SUDHL5 (cell line): ENCODE data around the gene SCRG1.

DNA sequence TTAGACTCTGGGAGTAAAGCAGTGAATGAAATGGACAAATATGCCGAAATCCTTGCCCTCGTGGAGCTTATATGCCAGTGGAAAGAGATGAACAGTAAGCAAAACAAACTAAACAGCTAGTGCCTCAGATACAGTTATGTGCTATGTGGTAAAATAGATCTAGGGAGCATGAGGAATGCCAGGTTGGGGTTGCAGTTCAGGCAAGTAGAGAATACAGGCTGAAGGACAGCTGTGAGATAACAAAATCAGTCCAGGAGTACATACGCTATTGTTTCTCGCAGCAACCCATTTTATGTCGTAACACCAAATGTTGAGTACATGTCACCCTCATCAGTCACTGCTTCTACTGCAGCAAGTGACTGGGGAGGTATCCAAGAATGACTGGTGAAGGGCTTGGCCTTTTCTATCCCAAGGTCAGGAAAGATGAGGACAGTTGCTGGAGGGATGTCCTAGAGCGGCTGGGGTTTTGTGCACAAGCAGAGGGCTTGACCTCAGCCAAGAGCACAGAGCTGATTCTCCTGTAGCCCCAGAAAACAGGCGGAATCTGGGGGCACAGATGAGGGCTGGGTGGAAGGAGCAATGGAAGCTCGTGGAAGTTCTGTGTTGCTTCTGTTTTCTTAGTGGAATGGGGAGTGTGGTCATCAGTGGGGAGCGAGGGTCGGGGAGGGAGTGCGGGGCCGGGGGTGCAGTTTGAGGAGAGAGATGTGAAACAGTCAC, 172.1 kb downstream of the CBR4 start:
- PRO-cap, result no peak

- PRO-cap, result no peak
These were observed 132.6 kb downstream of the CBR4 start for GRCh38 chr4:168877232-168878110.

DNA sequence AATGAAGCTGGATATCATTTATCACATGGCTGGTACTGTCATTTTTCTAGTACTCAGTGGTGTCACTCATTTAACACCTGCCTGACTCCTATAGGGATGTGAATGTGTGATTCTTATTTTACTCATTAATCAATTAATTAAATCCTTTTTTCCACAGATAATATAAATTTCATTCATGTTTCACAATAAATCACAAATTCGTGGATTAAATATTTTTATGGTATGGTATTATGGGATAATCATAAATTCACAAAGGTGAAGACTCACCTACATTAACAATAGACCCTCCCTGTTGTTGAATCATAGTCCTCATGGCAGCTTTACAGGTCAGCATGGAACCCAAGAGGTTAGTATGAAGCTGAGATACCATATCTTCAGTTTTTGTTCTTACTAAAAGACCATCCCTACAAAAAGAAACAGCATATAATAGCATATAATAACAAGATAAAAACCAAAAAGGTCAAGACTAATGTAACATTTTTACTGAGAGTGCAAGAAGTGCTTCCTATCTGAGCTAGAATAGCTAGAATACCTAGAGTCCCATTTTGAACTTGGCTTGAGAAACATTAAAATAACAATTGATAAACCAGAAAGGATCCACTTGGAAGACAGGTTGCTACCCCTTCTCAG, 3.5 kb downstream of the CBR4 start:
- PRO-cap, result no peak

- PRO-cap, result no peak
These were observed 37.9 kb upstream of the CBR4 start for GRCh38 chr4:169047976-169048296.

DNA sequence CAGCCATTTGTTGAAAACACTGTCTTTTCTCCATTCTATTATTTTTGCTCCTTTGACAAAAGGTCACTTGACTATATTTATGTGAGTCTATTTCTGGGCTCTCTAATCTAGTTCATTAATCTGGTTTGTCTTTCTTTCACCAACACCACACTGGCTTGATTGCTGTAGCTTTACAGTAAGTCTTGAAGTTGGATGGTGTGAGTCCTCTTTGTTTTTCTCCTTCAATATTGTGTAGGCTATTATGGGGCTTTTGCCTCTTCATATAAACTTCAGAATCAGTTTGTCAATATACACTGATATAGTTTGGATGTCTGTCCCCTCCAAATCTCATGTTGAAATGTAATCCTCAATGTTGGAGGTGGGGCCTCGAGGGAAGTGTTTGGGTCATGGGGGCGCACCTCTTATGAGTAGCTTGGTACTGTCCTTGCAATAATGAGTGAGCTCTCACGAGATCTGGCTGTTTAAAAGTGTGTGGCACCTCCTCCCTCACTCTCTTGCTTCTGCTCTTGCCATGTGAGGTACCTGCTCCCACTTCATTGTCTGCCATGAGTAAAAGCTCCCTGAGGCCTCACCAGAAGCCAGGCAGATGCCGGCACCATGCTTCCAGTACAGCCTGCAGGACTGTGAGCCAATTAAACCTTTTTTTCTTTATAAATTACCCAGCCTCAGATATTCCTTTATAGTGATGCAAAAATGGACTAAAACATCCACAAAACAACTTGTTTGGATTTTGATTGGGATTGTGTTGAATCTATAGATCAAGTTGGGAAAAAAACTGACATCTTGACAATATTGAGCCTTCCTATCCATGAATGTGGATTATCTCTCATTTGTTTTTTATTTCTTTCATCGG, 56.8 kb downstream of the SH3RF1 start:
- PRO-cap, result no peak

- PRO-cap, result no peak
These were observed 7.1 kb downstream of the SH3RF1 start for GRCh38 chr4:169263326-169264367.

- PRO-cap, result no peak
These were observed 36.9 kb upstream of the SH3RF1 start for GRCh38 chr4:169307740-169308053.

- PRO-cap, result no peak
These were observed 717 bp downstream of the CLCN3 start for GRCh38 chr4:169621189-169621401.

DNA sequence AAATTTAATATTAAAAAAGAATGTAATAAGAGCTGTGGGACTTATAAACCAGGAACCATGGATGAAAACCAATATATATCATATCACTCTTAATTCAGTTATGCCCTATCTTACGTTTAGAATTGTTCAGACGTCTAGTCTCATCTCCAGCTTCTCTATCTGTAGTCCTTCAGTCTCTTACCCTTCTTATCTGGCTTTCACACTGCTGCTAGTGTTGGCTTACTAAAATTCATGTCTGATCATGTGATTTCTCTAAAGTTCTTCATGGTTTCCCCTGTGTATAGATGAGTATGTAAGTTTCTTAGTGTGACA, 6.4 kb downstream of the CLCN3 start:
- PRO-cap, result no peak

- PRO-cap, result no peak
These were observed 30.1 kb downstream of the CLCN3 start for GRCh38 chr4:169650347-169651060.

GRCh38 chr4:169659276-169659762, 38.9 kb downstream of the CLCN3 start:
- PRO-cap, result no peak

- PRO-cap, result no peak
These were observed 792.4 kb upstream of the GALNTL6 start for GRCh38 chr4:171020858-171021091.

DNA sequence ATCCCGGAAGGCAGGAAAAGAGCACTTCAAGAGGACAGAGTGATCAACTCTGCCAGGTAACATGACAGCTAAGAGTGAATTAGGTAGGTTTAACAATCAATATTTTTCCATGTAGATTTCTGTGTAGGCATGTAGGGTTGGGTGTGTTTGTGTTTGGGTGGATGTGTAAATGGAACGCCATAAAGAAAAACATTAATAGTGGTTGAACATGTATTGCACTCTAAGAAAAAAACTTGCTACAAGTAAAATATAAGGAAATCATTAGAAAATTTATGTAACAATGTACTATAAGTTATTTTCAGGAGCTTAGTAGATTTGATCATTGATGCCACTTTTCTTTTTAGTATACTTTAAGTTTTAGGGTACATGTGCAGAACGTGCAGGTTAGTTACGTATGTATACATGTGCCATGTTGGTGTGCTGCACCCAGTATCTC, 456.6 kb upstream of the GALNT7 start:
- PRO-cap, result no peak

DNA sequence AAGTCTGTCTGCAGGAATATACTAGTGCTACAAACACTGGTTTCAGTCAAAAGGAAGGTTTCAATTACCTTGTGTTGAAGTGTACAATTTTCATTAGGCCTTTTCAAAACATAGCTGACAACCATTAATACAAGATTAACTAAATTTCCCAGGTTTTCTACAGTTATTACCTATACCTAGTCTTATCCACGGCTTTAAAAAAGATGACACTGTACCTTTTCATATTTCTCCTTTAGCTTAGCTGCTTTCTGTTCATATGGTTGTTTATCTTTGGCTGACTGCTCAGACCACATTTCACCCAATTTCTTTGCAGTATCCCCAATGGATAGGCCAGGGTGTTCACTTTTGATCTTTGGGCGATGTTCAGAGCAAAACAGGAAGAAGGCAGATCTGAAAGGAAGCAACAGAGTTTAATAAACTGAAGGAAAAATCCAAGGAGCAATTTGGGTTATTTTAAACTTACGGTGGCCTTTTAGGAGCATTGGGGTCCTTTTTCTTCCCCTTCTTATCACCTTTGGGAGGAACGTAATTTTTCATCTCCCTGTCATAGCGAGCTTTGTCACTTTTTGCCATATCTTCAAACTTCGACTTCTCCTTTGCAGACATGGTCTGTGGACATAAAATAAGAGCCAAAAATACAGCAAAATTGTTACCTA, 1.4 kb downstream of the HMGB2 start:
- PRO-cap, result no peak

GRCh38 chr4:173398821-173399649, at the start of gene SCRG1:
Gene SCRG1 (minus strand): TSS chr4:173399116.
- PRO-cap, result no peak

DNA sequence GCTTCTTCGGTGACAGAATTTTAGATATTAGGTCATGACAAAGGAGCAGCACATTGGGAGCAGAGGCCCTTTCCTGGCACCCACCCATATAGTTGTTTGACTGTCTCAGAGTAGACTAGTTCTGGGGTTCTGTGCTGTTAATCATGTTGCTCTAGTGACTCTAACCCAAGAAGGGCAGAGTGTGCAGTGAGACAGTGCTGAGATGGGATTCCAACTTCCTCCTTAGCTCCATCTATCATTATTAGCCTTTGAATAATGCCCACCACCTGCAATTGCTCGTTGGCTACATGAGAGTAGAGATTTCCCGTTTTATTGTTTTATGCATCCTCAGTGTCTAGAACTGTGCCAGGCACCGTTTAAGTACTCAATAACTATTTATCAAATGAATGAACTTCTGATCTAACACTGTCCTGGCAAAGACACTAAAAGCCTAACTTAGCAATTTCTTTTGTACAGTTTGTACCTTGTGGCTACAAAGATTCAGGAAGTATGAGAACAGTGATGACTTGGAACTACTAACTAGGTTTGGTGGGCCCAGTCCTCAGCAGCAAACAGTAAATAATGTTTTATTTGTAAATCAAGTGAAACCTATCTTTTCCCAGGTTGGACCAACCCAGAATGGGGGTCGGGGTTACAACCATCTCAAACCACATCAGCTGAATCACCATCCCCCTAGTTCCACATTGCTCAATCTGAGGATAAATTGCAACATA, 12.1 kb upstream of the SCRG1 start:
- PRO-cap, result no peak

DNA sequence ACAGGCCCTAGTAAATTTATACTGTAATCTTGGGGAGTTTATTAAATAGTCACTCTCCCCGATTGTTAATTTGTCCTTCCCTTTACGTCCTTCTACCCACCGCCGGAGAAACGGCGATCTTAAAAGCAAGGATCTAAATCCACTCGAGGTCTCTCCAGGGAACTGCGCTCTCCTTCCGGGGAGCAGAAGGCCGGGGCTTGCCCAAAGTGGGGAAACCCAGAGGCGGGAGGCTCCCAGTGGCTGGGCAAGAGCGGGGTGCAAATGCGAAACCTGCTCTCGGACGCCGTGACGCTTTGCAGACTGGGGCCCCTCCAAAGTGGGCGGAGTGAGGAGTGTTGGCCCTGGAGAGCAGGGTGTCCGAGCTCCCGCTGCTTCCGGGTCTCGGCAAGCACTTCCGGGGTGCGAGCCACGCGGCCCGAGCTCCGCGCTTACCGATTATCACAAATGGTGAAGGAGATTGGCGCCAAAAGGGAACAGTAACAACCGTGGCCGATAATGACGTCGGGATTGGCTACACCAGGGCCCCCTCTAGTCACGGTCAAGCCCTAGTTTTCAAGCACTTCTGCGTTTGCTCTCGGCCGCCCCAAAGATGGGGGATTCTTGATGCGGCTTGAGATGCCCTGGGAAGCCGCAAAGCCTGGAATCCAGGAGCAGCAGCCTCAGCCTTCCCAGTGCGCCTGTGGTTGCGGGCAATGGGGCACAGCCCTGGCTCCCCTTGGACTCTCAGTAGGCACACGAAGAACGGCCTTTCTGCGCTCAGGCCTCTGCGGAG, 29.1 kb downstream of the HAND2 start:
- PRO-cap, result no peak

- PRO-cap, result no peak
These were observed 4.1 kb downstream of the HAND2 start for GRCh38 chr4:173525746-173526510.

DNA sequence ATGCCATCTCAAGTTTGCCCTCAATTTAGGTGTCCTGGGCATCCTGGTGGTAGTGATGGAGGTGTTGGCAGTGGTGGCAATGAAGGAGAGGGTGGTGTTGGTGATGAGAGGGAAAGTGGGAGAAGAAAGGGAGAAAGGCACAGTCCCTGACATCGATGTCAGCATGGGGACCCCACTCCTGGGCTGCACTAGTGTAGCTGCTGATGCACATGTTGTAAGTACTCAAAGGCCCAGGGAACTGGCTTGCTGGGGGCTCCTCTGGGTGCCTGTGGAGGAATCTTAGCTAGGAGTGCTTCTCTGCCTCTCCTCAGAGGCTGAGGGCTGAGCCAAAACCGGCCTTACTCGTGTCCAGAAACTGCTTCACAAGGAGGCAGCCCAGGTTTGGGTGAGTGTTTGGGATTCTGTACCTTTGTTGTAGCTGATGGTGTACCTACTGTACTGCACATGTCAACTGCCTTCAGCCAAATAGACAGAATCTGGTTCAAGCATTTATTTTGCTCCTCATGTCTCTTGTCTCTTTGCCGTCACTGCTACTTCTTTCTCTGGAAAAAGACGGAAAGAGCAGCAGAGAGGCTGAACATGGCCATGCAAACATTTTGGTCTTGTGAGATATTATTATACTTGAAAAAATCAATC, 3.1 kb upstream of the HAND2 start:
- PRO-cap, result no peak

DNA sequence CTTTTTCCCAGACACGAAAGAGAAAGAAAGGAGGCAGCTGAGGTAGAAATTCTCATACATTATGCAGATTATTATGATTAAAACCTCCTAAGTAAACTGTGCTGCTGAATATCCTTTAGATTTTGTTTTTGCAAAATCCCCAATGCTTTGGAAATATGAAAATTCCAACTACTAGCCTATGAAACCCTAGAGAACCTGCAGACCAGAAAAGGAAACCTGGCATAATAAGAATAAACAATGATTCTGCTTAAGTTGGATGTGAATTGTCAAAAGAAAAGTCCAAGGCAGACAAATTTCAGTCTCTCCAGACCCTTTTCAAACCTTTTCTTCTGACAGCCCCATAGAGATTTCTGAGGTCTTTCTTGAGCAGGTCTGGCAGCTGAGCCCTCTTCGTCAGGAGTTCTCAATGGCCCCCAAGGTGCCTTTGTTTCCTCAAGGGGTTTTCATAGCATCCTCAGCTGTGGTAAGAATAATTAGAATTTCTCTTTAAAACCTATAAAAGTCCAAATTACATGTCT, 358.1 kb downstream of the FBXO8 start:
- PRO-cap, result no peak